Camera-type eye (tissue), 1 donor: ENCODE results near the genes ASCC3 and RTN4IP1.

DNA sequence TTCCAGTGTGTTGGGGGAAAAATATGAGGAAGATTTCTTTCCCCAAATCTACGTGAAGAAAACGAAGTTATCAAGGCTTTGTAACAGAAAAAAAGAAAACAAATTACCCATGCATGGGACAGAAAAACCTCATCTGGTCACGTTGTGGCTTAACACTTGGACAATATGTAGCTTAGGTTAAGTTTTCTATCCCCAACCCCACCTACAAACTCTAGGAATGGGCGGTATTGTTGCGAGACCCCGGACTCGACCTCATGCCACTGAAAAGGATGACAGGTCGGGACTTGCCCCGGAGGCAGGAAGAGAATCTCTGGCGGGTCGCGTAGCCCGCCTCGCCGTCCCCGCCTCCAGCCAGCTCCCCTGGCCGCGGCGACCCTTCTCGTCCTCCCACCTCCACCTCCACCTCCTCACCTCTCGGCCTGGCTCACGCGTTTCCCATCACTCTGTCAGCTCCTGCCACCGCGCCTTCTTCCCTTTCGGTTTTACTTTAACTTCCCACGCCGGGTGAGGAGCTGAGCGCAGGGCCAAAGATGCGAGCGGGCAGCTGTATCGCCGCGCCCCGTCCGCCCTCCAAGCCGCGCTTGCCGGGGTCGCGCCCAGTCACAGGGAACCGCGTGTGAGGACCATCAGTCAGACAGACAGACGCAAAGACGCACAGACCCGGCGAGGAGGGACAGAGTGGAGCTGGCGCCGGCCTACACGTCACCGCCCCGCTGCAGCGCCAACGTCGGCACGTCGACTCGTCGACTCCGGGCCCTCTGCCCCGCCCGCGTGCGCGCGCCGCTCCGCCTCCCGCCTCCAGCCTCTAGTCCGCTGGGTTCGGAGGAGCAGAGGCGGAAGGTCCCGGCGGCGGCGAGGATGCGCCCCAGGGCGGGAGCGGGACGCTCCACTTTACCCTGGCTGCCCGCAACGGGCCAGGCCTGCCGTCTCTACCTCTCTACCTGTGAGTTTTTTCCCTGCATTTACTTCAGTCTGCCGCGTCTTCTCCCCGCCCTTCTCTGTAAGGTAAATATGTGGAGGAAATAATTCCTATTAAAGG, at the start of gene ASCC3:
TSS of gene ASCC3 (minus strand) at position 680 of the 1,039 bp plus-strand sequence.
- RAMPAGE, long total RNA = no peak

DNA sequence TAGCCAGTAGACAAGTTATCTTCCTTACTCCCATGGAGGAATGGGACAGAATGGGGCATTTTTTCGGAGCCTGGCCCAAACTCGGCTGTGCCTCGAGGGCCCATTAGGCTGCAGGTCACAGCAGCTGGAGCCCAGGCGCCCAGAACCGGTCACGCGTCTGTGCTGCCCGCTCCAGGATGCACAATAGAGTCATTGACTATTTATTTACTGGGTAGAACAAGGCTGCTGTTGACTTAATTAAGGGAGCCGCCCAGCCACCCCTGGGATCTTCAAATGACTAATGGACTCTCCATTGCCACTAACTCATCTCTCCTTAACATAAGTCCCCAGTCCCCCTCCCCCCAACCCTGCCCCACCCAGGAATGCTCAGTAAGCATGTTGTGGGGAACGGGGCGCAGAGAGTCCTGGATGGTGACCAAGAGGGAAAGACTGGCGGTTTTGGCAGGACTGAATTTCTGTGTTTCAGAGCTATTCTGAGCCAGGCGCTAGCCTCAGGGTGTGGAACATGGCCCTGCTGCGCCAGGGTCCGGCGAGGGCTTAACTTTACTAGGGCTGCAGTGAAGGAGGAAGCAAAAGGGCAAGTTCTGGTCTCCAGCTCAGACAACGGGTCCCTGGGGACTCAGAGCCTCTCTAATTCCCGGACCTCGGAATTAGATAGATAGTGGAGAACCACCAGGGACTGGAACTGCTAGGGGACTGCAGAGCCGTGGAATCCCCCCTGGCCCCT, 1.7 kb upstream of the GRIK2 start:
- RAMPAGE, long total RNA = no peak

GRCh38 chr6:103675706-103676091, 1184.0 kb downstream of the HACE1 start:
- RAMPAGE, long total RNA = no peak

- RAMPAGE, long total RNA = no peak
These were observed 92.1 kb downstream of the HACE1 start for GRCh38 chr6:104767326-104768253.

GRCh38 chr6:104956129-104956412, 836 bp upstream of the LIN28B start:
- RAMPAGE, long total RNA = no peak

DNA sequence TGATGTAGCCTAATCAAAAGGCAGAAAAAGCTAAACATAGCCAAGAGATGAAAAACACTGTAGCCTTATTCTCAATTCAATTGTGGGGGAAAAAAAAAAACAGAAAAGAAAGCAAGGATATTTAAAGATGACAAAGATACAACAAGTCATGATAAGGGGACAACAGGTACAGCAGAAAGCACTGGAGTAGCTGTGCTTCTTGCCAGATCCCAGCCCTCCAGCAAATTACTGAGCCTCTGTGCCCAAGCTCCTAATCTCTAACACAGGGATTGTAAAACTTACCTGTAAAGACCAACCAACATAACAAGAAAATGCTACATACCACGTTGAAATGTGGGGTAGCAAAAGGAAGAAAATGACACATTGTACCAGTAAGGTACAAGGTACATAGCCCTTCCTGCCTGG, 30.8 kb downstream of the PREP start:
- RAMPAGE, long total RNA = no peak

GRCh38 chr6:105389454-105389939, 13.4 kb downstream of the PREP start:
- RAMPAGE, long total RNA = no peak

DNA sequence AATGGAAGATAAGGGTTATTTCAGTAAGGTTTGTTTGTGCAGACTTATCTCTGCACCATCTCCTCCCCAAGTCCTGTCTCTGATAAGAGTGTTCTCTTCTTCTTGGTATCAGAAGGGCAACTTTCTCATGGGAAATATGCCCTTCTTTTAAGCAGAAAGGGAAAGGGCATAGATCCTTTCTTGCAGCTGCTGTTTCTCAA, 51.9 kb upstream of the PREP start:
- RAMPAGE, long total RNA = no peak

DNA sequence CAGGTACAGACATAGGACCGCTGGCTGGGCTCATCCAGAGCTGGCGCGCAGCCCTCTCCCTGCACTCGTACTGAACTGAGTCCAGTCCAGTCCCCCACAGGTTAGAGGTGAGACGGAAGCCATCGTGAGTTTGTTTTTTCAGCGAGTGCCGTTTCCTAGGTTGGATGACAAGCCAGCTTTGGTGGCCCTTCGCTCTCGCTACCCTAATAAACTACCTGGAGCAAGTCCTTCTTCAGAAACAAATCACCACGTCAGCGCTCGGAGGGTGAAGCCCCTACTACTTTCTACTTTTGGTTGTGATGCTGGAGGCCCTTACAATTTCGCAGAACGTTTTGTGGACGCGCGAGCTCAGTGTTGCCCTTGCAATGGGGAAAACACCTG, 94.2 kb upstream of the PRDM1 start:
- RAMPAGE, long total RNA = no peak

GRCh38 chr6:106087158-106087967, 1.2 kb downstream of the PRDM1 start:
- RAMPAGE, long total RNA = no peak

DNA sequence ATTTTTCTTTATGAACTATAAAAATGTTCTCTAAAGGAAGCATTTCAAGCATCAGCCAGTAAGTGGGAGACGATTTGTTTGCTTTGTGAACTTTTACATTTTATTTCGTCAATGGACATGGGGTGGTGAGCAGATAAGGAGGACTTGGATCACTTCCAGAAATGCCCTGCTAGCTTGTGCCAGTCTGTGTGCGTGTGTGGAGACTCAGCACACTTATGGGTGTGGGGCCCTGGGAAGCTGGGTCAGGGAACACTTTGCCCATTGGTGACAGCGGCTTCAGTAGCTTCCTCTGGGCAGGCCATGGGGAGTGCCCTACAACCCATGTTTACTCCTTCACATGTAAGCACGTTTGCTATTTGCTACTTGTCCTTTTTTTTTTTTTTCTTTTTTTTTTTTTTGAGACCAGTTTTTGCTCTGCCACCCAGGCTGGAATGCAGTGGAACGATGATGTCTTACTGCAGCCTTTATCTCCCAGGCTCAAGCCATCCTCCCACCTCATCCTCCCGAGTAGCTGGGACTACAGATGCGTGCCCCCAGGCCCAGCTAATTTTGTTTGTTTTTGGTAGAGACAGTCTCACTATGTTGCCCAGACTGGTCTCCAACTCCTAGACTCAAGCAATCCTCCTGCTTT, 24.1 kb downstream of the PRDM1 start:
- RAMPAGE, long total RNA = no peak

DNA sequence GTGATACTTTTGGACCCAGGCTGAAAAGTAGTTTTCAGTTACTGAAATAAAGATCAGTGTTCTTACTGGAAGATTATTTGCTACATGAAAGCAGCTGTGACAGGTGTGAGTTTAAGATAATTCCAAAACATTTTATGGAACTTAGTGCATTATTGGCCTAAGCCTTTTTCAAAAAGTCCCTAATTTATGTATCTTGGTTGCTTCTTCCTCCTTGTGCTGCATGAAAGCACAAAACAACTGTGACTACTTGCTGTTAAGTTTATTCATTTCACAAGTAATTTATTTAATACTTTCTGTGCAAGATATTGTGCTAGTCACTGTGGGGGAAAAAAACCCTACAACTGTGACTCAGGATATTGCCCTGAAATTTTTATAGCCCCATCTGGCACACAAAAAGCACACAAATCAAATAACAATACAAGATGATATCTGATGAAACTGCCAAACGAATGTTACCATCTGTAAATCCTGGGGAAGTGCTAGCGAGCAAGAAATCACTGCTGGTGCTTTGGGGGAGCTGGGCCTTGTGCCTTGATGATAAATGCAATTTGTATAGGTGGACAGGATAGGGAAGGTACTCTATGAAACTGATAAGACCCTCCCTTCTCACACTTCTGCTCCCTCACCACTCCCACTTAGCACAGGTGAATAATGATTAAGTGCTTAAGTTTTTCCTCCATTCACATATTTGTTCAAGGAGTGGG, 115.5 kb downstream of the RTN4IP1 start:
- RAMPAGE, long total RNA = no peak

GRCh38 chr6:106546247-106546764, 83.0 kb downstream of the RTN4IP1 start:
- RAMPAGE, long total RNA = no peak

GRCh38 chr6:106628908-106630121, at the start of gene RTN4IP1:
RTN4IP1 (minus strand) TSS chr6:106629498.
- RAMPAGE, long total RNA = no peak

- RAMPAGE, long total RNA = no peak
These were observed 37.4 kb downstream of the QRSL1 start for GRCh38 chr6:106666567-106667302.

DNA sequence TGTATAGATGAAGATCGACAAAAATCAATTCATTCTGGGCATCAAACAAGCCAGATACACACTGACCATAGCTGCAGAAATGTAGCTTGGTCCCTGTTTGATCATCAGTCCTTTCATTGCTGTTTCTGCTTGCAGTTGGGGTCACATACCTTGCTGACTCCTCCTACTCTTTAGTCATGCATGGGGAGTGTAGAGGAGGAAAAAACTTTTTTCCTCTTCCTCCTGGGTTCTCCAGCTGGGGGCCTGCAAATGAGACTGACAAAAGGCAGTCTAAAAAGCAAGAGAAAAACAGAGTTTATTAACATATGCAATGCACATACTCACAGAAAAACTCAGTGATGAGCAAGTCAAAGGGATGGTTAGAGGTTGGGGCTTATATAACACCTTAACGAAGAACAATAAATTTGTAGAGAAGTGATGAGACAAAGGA, 105.8 kb downstream of the QRSL1 start:
- RAMPAGE, long total RNA = no peak

DNA sequence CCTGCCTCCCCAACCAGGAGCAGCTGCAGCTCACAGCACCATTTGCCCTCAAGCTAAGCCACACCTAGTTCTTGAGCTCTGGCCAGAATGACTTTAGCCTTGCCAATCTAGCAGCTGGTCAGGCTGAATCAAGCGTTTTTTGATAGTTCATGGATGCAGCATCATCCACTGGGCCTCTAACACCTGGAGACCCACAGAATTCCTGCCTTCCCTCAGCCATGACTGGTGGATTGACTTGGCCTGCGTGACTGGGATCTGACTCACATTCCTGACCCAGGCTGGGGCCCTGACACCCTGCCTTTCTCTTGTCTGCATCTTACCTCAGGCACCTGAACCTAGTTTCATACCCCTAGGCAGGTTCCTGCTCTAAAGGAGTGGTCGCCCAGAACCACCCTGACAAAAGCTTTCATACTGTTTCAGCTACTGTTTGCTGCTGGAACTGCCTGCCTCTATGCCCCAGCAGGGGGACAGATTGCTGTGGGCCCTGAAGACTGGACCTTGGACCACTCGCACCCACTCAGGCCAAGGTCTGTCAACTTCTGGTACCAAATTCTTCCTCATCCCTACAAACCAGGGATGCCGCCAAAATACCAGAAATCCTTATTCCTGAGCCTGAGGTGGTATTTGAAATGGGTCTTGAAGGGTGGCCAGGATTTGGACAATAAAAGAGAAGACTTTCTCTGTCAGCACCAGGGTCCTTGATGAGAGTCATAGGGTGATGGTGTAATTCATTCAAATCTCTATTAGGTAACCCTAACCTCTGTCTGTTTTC, 122.4 kb downstream of the QRSL1 start:
- RAMPAGE, long total RNA = no peak

DNA sequence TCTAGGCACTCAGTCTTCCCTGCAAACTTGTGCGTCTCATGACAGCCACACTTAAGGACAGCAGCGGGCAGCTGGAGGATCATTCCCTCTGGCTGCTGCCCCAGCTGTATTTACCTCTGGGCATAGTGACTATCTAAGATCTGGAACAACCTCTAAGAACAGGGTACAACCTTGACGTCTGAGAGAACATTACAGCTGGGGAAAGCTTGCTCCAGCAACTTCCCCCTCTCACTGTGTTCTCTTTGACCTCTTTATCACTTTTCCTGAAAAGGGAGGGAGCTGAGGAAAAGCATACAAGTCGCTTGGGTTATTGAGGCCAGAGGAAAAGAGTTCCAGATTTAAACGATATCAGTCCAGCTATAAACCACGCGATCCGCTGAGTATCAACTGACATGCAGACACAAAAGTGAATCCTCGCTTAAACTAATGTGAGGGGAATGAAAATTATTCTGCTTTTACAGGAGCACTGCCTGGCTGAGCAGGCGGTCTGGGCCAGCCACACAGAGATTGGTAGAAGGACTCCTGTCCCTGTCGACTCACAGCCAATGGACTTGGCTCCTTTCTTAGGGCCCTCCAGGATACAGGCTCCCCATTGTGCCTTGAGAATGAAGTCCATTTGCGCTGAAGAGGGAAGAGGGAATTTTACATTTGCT, 153.3 kb downstream of the QRSL1 start:
- RAMPAGE, long total RNA = no peak

GRCh38 chr6:106783328-106784580, 154.4 kb downstream of the QRSL1 start:
- RAMPAGE, long total RNA = no peak

DNA sequence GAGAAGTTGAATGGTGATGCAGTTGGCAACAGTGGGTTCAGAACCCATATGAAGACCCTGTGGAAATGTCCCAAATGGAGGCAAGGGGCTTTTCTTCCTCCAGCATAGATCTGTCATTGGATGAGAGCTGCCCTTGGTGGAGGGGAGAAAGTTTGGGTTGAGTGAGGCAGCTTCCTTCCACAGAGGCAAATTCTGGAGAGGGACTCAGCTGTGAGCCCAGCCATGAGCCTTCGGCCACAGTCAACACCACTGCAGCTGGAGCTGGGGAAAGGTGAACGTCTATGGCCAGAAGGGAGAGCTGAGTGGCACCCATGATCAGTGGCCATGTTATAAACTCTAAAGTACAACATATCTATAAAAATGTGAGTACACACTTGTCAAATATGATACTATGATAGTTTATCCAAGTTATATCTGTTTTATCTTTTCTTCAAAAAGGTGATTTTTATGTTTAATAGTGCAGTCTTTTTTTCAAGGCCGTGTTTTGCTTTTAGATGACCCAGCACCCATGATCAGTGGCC, 114.8 kb downstream of the CD24 start:
- RAMPAGE, long total RNA = no peak